Trachea (tissue), 1 donor: ENCODE measurements around a stretch of chr10.

DNA sequence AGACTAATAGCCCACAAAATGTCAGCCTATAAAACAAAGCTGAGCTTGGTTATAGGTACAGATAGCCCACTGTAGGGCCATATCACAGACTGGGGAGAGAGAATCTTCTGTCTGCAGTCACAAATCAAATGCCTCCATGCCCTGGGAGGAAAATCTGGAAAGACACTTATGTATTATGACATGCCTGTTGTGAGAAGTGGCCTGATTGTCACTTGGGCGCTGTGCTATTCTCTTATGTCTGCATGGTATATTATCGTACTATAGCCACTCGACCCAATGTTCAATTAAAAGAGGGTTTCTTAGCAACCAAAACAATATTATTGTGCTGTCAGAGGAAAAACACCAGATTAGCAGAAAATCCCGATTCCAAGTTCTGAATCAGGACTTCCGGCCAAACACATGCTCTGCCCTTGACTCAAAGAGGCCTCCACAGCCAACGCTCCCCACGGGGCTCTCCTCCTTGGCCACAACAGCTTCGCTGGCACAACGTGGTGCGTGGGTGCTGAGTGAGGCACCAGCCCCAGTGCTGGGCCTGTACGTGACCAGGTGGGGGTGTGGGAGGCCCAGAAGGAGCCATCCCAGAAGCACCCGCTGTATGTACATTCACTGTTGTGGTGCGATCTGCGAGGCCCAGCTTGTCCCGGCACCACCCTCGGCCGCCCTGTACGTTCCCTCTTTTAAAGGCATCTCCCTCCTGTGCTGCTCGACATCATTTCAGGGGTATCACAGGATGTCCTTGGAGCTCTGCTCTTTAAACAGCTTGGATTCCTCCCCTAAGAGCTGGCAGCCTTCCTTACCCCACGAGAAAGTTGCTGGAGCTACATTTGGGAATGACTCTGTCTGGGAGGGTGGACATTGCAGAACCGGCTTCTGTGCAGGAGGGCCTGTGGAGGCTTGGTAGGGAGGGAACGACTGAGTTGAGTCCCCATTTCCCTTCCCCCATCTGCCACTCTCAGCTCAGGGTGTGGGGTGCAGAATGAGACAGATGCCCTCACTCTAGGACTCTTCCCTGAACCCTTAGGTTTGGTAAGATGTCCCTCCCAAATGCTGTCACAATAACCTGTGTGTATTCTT lies 736.2 kb downstream of the PARD3 start:
- PRO-cap, result no peak

- PRO-cap, result no peak
Observed at GRCh38 chr10:34194143-34194629, 620.9 kb downstream of the PARD3 start.

DNA sequence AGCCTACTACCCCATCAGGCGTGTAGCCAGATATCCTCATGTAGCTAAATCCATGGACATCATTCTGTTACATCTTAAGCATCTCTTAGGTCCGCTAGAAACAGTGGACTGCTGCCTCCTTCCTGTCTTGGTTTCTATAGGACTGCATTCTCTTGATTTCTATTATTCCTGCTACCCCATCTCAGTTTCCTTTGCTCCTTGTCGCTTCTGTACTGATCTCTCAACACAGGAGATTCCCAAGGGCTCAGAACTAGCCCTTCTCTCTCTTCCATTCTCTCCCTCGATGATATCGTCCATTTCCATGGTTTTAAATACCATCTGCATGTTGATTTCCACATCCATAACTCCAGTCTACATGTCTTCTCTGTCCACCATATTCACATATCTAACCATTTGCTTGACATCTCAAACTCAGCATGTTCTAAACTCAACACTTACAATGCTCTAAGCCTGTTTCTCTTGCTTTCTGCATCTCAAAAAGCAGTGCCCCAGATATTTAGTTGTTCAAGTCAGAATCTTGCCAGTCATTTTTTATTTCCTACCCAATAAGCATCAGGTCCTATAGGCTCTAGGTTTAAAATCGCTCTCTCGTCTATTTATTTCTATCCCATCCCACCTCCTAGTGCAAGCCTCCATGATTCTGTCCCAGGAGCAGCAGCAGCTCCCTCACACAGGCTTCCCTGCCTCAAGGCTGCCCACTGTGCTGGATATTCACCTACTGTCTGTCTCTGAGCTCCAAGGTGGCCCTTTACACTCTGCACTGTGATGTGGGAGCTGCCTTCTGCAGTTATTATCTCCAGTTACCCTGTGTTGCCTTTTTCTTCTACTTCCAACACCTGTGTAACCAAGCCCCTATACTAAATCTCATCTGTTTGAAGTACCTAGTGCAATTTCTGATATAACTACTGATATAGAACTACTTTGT lies 581.7 kb downstream of the PARD3 start:
- PRO-cap, result no peak

GRCh38 chr10:34608073-34608889 lies 206.8 kb downstream of the PARD3 start:
- PRO-cap, result no peak

GRCh38 chr10:34643151-34643481 lies 172.0 kb downstream of the PARD3 start:
- PRO-cap, result no peak

- PRO-cap, result bidirectional peak, plus-strand start at chr10:34740205, minus-strand start at chr10:34739990
Observed at GRCh38 chr10:34739847-34740427, 75.2 kb downstream of the PARD3 start.

- PRO-cap, result no peak
Observed at GRCh38 chr10:34743698-34744381, 71.3 kb downstream of the PARD3 start.

GRCh38 chr10:34780637-34781437 lies 34.3 kb downstream of the PARD3 start:
- PRO-cap, result no peak

GRCh38 chr10:34810992-34811782 lies 3.9 kb downstream of the PARD3 start:
- PRO-cap, result no peak

- PRO-cap, result no peak
Observed at GRCh38 chr10:34918746-34919242, 103.7 kb upstream of the PARD3 start.

DNA sequence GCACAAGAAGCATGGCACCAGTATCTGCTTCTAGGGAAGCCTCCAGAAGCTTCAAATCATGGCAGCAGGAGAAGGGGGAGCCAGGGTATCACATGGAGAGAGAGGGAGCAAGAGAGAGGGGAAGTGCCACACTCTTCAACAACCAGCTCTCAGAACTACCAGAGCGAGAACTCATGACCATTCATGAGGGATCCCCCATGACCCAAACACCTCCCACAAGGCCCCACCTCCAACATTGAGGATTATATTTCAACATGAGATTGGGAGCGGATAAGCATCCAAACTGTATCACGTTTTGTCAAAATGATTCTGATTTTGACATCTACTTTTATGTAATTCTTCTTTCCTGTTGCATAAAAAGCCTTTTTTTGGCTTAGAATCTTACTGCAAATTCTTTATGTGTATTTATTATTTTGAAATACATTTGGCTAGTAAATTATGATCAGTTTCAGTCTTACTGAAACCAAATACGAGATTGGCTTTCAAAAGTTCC lies 38.6 kb downstream of the CREM start:
- PRO-cap, result no peak

- PRO-cap, result no peak
Observed at GRCh38 chr10:35341365-35341669, 5.0 kb downstream of the CCNY start.

DNA sequence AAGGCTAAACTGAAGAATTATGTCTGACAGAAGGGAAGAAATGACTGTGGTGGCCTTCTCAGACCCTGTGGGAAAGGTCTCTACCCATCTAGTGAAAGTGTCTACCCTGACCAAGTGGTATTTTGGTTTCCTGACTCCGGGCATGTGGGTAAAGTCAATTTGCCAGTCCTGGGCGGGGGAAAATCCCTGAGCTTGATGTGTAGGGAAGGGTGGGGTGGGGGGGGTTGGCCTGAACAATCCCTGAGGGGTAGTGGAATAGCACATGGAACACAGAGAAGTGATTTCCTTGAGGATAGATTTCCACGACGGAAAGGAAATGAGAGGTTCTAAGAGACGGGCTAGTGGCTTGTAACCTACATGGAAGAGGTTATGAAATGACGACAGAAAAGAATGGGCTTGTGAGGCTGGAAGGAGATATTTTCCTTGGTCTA lies 66.6 kb downstream of the CCNY start:
- PRO-cap, result no peak

DNA sequence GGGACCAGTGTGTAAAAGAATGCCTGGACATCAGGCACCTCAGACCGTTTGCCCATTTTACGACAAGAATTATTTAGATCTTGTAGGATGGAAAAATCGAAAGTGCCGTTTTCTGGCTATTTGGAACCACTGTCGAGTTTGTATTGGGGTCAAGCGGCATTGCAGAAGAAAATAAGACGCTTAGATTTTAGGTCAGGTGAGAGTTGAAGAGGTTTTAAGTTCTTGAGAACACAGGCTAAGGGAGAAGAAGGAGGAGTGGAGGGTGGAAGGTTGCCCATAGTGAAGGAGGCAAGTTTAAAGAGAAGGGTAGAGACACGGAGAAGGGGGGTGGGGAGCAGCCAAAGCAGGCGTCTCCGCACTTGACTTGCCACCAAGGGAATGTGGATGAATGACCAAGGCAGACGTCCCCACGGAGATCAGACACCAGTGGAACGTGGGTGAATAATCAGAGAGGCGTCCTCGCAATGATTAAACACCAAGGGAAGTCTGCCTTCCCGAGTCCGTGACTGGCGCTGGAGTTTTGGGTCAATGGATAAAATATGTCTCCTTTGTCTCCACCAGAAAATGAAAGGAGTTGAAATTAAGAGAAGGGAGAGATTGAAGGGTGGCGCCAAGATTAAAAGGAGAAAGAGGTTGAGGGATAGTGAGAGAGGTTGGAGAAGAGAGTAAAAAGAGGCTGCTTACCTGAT lies 71.3 kb downstream of the CCNY start:
- PRO-cap, result no peak

DNA sequence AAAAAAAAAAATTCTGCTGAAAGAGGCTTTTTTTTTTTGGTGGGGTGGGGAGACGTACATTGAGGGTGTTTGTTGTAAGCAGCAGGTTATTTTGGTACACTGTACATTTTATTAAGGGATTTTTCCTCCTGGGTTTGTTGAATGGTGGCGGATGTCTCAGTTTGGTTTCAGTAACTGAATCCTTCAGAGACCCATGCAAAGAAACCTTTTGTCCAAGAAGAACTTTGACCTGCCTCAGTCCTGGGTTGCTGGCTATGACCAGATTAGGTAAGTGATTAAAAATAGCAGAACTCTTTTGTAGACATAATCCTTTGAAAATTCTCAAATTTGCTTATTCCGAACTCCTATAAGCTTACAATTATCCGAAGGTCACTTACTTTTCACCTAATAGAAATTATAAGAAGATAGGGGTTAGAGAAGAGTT lies 87.2 kb downstream of the CCNY start:
- PRO-cap, result no peak

- PRO-cap, result no peak
Observed at GRCh38 chr10:35469973-35470434, 133.7 kb downstream of the CCNY start.

DNA sequence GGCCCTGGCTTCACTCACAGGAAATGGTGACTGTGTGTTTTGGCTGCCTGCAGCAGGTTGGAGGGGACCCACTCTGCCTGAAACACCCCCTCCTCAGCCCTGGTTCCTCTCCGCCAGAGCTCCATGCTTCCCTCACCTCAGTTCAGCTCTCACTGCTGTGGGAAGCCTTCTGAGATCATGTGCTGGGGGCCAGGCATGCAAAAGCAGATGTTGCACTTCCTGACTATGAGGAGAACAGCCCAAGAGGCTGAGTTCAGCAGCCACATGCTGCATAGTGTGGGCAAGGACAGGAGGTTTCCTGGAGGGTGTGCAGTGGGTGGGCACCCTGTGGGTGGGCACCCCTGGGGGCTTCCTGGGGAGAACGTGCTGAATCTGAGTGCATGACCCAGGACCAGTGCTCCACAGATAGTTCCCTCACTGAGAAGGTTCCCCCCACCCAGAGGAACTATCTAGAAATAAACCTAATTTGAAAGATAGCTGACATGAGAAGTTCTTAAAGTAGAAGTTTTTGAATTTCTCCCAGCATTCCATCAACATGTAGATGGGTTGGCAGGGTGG lies 40.4 kb upstream of the GJD4 start:
- PRO-cap, result no peak

DNA sequence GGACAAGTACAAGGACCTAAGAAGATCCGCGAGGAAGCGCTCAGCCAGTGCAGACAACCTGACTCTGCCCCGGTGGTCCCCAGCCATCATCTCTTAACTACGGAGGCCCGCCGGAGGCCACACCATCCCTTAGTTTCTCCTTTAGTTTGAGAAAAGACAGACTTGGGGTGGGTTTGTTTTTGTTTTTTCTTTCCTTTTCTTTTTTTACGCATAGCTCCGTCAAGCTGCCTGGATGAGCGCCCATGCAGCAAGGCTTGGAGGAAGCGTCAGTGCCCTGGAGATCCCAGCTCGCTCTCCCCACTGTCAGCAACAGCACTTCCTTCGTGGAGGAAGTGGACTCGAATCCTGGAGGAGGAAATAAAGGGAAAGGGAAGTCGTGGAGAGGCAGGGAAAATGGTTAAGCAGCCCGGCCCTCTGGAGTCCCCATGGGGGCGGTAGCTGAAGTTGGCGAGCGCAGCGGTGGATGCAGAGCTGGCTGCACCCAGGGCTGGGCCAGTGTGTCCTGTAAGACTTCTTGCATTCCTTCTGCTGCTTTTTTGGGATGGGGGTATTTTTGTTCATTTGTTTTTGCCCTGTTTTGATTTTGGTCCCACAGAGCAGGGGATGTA lies 36.0 kb upstream of the GJD4 start:
- PRO-cap, result no peak

DNA sequence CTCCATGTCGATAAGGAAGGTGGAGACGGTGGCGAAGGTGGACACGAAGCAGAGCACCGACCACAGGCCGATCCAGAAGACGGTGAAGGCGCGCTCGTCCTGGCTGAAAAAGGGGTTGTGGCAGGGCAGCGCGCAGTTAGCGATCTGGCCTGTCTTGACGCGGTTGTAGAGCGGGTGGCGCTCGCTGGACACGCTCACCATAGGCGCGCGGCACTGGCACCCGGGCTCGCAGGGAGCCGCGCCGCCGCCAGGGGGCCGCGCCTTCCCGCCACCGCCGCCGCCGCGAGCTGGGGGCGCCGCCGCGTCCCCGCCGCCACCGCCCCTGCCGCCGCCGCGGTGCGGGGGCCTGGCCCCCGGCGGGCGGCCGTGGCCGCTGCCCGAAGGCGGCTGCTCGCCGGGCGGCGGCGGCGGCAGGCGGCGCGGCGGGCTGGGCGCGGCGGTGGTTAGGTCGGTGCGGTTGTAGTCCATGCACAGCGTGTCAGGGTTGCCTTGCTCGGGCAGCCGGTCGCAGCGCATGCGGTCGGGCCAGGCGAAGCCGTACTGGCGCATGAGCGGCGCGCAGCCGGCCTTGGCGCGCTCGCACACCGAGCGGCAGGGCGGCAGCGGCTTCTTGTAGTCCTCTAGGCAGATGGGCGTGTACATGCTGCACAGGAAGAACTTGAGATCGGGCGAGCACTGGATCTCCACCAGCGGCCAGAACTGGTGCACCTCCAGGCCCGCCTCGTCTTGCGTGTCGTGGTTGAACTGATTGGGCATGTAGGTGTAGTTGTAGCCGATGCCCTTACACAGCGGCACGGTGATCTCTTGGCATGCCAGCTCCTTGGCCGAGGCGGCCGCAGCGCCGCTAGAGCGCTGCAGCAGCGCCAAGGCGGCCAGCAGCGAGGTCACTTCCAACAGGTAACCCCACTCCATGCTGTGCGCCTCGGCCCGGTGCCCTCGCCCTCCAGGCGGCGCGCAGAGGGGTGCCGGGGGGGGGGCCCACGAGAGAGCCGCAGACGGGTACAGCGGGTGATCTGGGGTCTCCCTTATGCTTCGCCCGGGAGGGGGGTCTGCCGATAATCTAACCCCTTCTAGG lies 1.2 kb downstream of the FZD8 start:
- PRO-cap, result unidirectional peak, minus-strand start at position 111 of the sequence

- PRO-cap, result bidirectional peak, plus-strand start at chr10:35643403, minus-strand start at chr10:35643197
Observed at GRCh38 chr10:35643052-35643646, 1.1 kb upstream of the FZD8 start.